Aortic smooth muscle cell (primary cell): Measurements from ENCODE around the genes ANK2, ARSJ and NDST4.

DNA sequence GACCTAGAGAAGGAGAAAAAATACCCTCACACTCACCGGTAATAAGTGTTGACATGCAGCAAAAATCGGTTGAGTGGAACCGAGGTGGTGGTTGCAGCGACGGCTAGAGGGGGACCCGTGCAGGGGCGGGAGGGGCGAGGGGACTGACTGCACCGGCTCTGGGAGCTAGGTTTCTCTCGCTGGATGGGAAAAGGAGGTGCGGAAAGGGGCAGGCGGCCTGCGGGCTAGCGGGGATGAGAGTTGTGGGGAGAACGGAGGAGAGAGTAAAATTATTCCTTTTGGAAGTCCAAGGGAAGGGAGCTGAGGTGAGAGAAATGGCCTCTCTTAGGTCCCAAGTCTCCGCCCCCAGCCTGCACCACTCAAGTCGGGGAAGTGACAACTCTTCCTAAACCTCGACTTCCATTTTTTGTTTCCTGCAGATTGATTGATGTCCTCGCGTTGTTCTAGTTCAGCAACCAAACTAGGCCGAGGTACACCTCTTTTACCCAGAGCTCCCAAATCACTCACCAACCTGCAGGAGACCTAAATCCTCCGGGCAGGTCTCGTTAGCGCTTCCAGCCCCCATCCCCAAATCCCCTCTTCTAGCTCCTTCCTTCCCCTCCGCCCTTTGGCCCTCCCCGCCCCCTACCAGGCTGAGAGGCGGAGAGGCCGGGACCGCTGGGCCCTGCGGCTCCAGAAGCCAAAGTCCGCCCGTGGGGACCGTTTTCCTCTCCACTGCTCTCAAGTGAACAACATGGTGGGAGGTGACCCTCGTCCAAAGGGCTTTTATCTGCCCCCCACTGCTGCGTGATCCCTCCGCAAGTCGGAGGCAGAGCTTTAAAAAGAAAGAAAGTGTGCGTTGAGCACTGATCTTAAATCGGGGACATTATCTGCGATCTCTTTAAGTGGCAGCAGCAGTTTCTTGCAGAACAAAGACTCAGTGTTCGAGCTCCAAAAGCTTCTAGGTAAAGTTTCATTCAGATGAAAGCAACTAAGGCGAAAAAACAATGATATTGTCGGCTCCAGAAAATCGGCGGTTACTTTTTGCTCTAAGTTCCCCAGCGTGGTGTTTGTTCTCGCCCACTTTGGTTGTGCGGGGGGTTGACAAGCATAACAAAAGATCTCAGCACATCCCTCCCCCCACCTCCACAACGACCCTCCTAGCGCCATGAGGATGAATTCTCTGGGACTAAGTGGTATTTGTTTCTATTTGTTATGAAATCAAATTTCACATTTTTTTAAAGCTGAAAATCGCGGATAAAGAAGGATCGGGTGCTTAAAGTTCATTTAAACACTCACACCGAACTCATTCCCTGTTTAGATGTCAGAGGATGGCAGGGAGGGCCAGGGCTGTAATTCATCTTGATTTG lies 7.1 kb downstream of the PITX2 start:
- RRBS = 20% methylated on average over 9 of the region's 54 CpGs

DNA sequence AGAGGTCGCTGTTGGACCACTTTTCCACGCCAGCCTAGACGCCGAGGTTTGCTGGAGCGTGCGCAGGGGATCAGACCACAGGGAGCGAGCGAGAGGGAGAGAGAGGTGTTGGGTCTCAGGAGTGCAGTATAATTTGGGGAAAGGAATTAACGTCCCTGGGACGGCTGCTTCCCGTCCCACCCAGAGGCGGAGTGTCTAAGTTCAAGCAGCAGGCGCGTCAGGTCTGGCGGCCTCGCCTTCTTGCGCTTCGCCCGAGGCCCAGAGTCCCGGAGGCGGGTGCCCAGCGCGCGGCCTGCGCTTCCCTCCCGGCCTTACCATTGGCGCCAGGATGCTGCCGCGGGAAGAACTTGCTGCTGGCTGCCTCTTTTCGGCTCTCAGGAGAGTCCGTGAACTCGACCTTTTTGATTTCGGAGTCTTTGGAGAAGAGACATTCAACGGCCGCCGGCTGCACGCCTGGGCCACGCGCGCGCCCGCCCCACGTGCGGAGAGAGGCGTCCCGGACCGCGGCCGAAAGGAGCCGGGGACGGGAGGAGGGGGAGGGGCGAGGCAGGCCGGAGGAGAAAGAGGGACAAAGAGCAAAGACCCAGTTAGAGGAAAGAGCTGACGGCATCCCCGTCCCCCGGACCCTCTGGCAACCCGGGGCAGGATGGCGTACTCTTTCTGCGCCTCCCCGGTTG lies 9.3 kb upstream of the PITX2 start:
- RRBS = 12% methylated on average over 22 of the region's 60 CpGs

DNA sequence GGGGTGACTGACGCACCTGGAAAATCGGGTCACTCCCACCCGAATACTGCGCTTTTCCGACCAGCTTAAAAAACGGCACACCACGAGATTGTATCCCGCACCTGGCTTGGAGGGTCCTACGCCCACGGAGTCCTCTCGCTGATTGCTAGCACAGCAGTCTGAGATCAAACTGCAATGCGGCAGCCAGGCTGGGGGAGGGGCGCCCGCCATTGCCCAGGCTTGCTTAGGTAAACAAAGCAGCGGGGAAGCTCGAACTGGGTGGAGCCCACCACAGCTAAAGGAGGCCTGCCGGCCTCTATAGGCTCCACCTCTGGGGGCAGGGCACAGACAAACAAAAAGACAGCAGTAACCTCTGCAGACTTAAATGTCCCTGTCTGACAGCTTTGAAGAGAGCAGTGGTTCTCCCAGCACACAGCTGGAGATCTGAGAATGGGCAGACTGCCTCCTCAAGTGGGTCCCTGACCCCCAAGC lies 714.3 kb upstream of the PITX2 start:
- RRBS = no CpG with 5 or more reads among the region's 17 CpGs

DNA sequence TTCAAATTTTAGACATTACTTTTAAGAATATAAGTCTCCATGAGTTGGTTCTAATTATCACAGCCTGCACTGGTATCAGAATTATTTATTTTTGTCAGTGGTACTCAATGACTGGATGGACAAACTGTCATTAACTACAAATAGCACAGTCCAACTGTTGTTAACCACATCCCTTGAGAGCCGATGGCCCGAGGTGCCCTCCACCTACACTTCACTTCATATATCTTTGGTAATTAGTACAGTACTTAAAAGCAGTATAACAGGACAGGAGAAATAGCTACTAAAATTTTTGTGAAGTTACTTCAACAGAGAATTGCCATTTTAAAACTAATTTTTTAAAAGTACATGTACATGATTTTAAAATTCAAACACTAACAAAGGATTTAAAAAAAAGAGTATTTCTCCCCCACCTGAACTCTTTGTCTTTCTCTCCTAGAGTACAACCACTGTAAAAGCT lies 6.6 kb downstream of the TIFA start:
- RRBS = no CpG with 5 or more reads among the region's 2 CpGs

GRCh38 chr4:112818501-112819051 lies 181.6 kb downstream of the LARP7 start:
- RRBS = no CpG with 5 or more reads among the region's 4 CpGs

GRCh38 chr4:112895687-112896490 lies 153.6 kb upstream of the ANK2 start:
- RRBS = no CpG with 5 or more reads among the region's 4 CpGs

GRCh38 chr4:113049348-113049975 lies at the start of gene ANK2:
TSS of gene ANK2 (plus strand) at chr4:113049653.
- RRBS = no CpG with 5 or more reads among the region's 17 CpGs

- RRBS = no CpG with 5 or more reads among the region's 4 CpGs
Measured at GRCh38 chr4:113316664-113317504, 267.4 kb downstream of the ANK2 start.

GRCh38 chr4:113436308-113436758 lies 325.2 kb downstream of the CAMK2D start:
- RRBS = no CpG with 5 or more reads among the region's 3 CpGs

DNA sequence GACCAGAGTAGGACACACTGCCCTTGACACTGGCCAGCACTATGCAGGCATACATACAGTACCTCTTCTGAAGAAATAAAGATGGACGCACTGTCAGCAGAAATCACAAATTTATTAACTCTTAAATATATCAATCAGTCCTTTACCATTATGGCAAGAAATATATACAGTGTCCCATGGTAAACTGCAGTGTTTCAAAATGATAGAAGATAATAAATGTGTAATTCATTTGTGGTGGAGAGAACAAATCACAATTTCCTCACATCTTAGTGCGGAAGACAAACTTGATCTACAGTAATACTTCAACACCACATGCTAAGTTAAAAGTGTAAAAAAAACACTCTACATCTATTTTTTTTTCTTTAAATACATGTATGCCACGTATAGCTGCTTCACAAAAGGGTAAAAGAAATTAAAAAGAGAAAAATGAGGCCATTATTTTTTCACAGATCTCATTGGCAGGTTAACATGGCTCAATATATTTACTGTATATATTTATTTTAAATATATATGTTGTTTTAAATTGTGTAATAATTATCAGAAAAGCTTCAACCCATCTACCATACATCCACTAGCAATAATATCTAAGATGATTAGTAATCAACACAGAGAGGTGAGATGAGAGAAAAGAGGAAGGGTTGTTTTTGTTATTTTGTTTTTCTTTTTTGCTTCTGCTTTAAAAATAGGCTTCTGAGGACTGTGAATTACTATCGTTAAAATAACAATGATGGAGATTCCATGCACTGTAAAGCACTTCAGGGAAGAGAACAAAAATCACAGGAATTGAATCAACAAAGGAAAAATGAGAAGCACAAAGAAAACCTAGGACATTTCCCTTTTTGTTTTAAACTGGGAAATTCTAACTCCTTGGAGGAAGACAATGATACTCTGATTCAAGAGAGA lies 309.0 kb downstream of the CAMK2D start:
- RRBS = no CpG with 5 or more reads among the region's 4 CpGs

- RRBS = no CpG with 5 or more reads among the region's 12 CpGs
Measured at GRCh38 chr4:113494292-113494820, 267.2 kb downstream of the CAMK2D start.

- RRBS = no CpG with 5 or more reads among the region's 1 CpG
Measured at GRCh38 chr4:113513653-113514090, 247.9 kb downstream of the CAMK2D start.

GRCh38 chr4:113547365-113548138 lies 214.0 kb downstream of the CAMK2D start:
- RRBS = no CpG with 5 or more reads among the region's 7 CpGs

DNA sequence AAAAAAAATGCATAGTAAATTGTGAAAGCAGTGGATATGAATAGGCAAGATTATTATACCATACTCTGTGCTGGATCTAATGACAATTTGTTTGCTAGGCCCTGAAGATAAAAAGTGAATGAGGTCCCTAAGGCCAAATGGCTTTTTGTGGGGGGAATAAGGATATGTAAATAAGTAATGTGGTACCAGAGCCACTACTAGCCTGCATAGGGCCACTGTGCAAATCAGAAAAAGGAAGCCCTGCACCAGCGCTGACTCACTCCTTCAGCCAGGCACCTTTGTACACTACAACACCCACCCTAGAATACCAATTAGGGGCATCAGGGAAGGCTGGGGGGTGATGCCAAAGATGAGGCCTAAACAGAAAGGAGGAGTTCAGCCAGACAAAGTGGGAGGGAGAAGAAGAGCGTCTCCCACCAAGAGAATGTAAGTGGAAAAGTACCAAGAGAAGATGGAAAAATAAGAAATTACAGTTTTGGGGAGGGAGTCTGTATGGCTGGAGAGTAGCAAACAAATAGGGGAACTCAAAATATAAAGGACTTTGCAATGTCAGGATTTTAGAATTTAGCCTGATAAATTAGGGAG lies 122.2 kb downstream of the CAMK2D start:
- RRBS = no CpG with 5 or more reads among the region's 2 CpGs

DNA sequence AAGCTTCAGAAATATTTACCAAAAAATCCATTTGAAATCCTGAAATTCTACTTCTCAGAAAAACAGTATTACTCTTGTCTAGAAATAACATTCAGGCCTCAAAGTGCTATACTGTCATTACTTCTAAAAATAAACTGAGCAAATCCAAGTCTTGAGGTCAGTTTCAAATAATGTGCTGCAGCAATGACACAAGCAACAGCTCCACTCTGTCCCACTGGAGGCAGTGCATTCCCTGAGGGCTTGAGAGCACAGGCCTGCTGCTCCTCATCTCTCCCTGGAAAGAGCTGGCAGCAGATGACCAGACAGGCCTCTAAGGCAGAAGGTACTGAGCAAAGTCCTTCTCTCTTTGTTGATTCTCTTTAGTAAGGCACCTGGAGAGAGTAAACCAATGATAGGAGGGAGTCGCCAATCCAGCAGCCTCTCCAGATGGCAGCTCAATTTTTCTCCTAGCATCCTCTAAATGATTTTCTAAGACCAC lies 76.8 kb downstream of the CAMK2D start:
- RRBS = no CpG with 5 or more reads among the region's 1 CpG

- RRBS = no CpG with 5 or more reads among the region's 12 CpGs
Measured at GRCh38 chr4:113762953-113763608, 1.5 kb upstream of the CAMK2D start.

DNA sequence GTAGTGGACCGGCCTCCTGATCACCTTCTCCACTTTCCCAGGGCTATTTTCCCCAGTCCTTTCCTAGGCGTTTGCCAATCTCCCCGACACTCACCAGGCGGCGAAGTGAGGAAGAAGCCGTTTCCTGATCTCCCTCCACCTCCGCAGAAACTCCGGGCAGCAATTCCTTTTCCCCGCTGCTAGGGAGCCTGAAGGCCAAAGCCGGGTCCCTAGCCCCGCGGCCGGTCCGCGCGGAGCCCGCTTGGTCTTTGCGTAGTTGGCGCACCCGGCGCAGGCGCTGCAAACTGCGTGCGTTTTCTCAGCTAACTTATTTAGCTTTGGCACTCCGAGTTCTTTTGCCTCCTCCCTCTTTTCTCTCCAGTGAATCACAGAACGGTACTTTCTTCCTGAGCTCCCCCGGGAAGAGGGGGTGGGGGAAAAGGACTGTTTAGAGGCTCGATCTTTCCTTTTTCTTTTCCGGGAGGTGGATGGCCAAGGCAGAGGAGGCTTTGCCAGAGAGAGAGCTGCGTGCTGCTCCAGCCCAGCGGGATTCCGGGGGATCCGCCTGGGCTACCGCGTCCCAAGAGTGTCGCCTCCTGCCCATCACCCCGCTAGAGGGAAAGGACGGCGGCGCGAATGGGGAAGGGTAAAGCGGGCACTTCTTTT lies at the start of gene ARSJ:
TSS of gene ARSJ (minus strand) at position 286 of the 645 bp plus-strand sequence.
- RRBS = 1% methylated on average over 14 of the region's 42 CpGs

GRCh38 chr4:115113353-115114228 lies at the start of gene NDST4:
TSS of gene NDST4 (minus strand) at chr4:115113620.
- RRBS = no CpG with 5 or more reads among the region's 16 CpGs

DNA sequence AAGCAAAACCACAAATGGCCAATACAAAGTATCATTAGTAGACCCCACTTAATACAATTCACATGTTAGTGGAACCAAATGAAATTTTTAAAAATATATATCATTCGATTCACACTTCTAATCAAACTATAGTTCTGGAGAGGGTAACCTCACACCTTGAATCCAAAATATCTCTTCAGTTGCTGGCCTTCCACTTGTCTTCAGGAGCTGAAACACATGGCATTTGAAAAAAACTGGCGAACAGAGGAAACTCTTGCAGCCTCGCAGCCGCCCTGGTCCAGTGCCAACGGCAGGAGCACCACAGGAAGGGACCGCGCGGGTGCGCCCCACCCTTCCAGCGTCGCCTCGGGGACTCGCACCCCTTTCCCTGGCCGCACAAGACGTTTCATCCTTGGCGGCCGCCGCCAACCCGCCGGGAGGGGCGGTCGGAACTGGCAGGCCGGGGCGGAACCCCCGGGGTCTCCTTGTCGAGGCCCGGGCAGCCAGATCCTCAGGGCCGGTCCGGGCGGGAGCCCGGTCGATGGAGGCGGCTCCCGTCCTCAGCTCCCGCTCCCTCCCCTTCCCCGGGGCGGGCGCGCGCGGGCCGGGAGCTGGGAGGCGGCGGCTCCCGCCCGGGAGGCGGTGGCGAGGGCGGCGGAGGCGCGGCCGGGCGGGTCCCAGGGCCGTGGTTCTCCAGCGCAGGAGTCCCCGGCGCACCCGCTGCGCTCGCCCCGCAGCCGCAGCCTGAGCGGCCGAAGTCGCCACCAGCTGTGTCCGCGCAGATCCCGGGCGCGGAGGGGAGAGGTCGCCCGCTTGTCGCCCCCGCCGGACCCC lies 1.1 kb upstream of the NDST3 start:
- RRBS = 2% methylated on average over 27 of the region's 76 CpGs

- RRBS = no CpG with 5 or more reads among the region's 3 CpGs
Measured at GRCh38 chr4:118345570-118346347, 7.0 kb downstream of the PRSS12 start.